Neural progenitor cell (in vitro differentiated cells): Measurements from ENCODE around the gene SLC10A6.

- RAMPAGE, long total RNA, result no peak
Observed at GRCh38 chr4:86848746-86849871, at the start of gene SLC10A6. TSS of gene SLC10A6 (minus strand) at chr4:86849384.

- RAMPAGE, long total RNA, result no peak
Observed at GRCh38 chr4:86903840-86904540, 11.8 kb upstream of the C4orf36 start.

- RAMPAGE, long total RNA, result no peak
Observed at GRCh38 chr4:86967741-86968232, 33.0 kb downstream of the AFF1 start.

DNA sequence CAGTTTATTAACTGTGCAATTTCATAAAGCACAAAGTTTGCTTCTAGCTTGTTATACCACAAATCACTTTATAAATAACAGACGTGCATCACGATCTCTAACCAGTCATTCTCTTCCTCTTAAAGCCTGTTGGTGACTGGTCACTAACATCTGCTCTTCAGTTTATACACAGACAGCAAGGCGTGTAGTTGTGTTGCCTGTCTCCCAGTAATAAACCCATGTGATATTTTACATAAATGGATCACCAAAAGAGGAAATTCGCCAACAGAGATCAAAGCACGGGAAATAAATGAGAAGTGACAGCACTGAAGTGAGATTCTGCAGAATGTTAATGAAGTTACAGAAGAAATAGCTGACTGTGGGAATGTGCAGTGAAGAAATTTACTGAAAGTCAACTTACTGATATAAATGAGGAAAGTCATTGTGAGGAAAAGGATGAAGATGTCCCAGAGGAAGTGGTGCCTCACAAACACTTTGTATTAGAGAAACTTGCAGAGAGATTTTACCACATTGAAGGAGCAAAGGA, 47.0 kb downstream of the AFF1 start:
- RAMPAGE, long total RNA, result no peak

DNA sequence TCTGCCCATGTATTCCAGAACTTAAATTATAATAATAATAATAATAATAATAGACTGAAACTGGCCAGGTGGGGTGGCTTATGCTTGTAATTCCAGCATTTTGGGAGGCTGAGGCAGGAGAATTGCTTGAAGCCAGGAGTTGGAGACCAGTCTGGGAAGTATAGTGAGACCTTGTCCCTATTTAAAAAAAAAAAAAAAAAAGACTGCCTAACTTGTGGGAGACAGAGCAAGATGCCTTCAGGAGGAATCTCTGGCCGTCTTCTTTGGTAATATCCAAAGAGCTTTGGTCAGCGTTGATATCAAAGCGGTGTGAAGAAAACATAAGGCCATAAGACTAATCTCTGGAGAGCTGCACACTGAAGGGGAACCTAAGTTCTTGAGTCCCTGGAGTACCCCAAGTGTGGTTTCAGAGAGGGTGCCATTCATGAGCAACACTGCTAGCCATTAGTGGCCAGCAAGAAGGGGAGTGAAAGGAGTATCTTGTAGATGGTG, 55.4 kb downstream of the AFF1 start:
- RAMPAGE, long total RNA, result no peak

DNA sequence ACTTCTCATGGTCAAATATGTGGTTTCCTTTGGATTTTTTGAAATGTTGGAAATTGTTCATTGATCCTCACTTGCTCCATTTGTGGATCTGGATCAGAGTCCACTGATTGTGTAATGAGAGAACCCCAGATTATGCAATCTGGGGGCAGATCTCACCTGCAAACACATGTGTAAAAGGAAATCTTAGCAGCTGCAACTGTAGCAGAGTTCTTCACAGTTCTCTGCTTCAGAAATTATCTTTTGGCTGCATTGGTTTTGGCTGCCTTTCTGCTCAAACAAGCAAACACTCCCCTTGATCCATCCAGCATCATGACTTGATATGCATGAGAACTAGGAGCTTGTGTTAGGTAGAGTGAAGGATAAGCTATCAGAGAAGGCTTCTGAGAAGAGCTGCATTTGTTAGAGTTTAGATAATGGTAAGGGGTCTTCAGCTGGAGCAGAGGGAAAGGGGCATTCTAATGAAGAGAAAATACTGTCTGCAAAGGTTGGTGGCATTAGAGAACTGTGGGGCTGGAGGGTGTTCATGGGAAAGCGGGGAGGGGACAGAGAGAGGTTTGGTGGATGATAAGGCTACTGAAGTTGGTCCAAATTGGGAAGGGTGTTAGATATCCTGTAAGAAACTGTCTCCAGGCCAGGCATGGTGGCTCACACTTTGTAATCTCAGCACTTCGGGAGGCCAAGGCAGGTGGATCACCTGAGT, 59.7 kb downstream of the AFF1 start:
- RAMPAGE, long total RNA, result no peak

DNA sequence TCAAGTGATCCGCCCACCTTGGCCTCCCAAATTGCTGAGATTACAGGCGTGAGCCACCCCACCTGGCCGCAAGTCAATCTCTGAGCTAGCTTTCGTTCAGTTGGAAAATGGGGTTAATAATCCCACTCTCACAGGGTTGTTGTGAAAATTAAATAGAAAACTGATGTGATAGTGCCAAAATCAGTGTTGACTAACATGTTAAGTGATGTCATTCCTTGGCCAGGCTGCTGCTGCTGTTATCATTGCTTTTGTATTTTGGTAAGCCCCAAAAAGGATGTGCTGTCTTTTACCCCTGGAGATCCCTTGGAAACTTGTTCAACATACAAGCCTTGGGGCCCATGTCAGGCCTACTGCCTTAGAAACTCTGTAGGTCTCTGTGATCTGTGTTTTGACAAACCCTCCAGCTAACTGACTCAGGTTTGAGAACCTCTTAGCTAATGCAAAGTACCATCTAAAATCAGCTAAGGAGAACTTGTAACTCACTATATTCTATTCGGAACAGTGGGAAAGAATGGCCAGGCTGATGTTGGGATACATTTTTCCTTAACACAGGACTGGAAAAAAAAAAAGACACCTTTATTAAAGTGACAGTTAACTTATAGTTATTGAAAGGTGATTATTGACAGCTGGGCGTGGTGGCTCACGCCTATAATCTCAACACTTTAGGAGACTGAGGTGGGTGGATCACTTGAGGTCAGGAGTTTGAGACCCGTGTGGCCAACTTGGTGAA, 106.5 kb downstream of the AFF1 start:
- RAMPAGE, long total RNA, result no peak

DNA sequence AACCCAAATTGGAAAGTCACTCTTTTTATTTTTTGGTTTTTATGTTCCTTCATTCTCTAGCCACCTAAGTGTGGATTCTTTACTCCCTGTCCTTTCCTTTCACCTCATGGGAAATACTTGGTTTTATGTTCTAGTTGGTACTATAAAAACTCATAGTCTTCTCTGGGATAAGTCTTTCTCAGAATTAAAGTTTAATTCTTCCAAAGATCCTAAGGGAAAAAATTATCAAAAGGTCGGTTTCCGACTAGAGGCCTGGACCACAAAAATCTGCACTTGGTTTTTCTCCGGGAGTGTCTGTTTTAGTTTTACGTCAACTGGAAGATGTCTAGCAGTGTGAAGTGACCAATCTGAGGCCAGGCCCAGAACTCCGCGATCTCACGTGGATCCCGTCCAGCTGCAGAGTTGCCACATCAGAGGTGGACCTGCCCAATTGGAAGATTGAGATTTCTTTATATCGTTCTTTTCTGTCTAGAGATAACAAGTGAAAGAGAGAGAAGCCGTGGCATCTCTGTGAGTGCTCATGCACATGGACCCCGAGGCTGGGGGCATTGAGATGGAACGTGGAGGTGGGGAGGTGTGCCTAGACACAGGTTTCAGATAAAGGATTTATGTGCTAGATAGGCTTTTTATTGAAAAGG, 115.7 kb downstream of the AFF1 start:
- RAMPAGE, long total RNA, result no peak

DNA sequence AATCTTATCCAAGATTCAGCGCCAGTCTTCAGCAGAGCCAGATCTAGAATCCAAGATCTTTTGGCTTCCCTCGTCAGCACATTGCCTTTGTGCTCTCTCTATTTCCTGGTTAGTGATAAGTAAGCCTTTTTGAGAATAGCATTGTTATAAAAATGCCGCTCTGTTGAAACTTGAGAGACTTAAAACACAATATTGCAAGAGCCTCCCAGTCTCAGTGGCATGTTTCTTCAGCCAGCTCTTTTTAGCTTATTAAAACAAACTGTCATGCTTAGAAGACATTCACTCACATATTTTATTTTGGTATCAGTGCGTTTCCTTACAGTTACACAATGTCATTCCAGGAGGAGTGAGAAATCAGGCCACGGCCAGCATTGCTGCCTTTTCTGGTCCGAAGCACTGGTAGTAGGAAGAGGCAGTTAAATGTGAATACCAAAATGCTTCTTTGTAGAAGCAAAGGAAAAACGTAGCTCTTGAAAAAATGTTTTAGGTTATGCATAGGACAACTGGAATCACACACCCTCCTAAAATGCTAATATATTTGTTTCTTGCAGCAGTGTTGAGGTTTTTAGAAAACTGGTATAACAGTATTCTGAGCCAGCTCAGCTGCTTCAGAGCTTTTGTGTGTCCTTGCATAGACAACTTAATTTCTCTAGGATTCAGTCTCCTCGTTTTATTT, 141.2 kb downstream of the KLHL8 start:
- RAMPAGE, long total RNA, result no peak

DNA sequence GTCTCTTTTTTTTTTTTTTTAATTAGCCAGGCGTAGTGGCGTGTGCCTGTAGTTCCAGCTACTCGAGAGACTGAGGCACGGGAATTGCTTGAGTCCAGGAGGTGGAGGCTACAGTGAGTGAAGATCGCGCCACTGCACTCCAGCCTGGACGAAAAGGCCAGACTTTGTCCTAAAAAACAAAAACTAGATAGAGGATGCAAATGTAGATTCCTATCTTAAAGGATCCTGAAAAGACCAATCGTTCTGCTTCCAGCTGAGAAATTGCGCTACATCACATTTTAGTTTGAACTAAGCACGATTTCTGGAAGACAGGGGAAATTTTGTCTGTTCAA, 626 bp upstream of the HSD17B11 start:
- RAMPAGE, long total RNA, result no peak

GRCh38 chr4:87419543-87420080, 2.8 kb upstream of the NUDT9 start:
- RAMPAGE, long total RNA, result no peak

DNA sequence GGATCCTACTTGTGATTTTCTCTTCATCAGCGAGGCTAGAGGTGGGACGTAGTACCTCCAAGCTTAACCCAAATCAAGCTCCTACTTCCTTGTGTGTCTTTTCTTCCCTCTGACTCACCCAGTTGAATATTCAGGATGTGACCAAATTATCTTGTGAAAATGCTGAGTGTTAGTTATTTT, 2.4 kb downstream of the MEPE start:
- RAMPAGE, long total RNA, result no peak

- RAMPAGE, long total RNA, result no peak
Observed at GRCh38 chr4:87851267-87851633, 18.5 kb downstream of the MEPE start.

- RAMPAGE, long total RNA, result no peak
Observed at GRCh38 chr4:87857596-87858192, 24.9 kb downstream of the MEPE start.

GRCh38 chr4:88017477-88018298, 10.3 kb downstream of the PKD2 start:
- RAMPAGE, long total RNA, result no peak

GRCh38 chr4:88244759-88245700, 39.3 kb downstream of the PPM1K start:
- RAMPAGE, long total RNA, result no peak

- RAMPAGE, long total RNA, result no peak
Observed at GRCh38 chr4:88521179-88521764, 2.3 kb downstream of the PIGY start.

GRCh38 chr4:88592803-88593701, 772 bp downstream of the HERC3 start:
- RAMPAGE, long total RNA, result no peak

- RAMPAGE, long total RNA, result no peak
Observed at GRCh38 chr4:88752831-88753290, 55.2 kb upstream of the NAP1L5 start.

GRCh38 chr4:88802587-88802874, 104.9 kb upstream of the NAP1L5 start:
- RAMPAGE, long total RNA, result no peak